A549 (cell line): Measurements from ENCODE around the genes IZUMO1 and FGF21.

DNA sequence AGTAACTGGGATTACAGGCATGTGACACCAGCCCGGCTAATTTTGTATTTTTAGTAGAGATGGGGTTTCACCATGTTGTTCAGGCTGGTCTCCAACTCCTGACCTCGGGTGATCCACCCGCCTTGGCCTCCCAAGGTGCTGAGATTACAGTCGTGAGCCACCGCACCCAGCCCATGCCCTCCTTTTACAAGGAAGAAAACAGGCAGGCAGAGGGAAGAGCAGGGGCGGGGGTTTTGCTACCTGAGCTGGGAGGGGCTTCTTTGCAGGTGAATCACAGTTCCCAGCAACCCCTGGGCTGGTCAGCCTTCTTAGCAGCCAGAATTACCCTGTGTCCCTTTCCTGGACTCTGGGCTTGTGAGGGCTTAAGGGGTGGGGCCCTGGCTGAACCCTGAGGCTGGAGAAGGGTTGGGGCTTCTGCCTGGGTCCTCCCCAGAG, 3.1 kb upstream of the KCNJ14 start:
- PRO-cap = no peak
CAGE:
- cytosol, long polyA plus RNA = no peak
- long polyA plus RNA = no peak
- nucleus, long polyA plus RNA = no peak

- PRO-cap = no peak
CAGE:
- cytosol, long polyA plus RNA = no peak
- long polyA plus RNA = no peak
- nucleus, long polyA plus RNA = no peak
Measured at GRCh38 chr19:48479844-48480536, 10.8 kb downstream of the CYTH2 start.

DNA sequence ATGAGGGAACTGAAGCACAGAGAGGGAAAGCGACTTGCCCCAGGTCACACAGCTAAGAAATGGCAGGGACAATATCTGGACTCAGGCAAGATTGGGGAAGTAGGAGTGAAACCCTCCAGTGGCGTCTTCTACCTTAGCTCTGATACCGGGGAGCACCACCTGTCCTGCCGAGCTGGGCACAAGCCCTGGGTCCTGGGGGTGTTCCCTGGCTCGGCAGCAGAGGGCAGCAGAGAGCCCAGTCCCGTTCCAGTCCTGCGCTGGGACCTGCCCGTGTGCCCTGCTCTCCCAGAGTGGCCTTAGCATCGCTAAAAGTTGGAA, 20.5 kb downstream of the CYTH2 start:
- PRO-cap = no peak
CAGE:
- cytosol, long polyA plus RNA = no peak
- long polyA plus RNA = no peak
- nucleus, long polyA plus RNA = no peak

DNA sequence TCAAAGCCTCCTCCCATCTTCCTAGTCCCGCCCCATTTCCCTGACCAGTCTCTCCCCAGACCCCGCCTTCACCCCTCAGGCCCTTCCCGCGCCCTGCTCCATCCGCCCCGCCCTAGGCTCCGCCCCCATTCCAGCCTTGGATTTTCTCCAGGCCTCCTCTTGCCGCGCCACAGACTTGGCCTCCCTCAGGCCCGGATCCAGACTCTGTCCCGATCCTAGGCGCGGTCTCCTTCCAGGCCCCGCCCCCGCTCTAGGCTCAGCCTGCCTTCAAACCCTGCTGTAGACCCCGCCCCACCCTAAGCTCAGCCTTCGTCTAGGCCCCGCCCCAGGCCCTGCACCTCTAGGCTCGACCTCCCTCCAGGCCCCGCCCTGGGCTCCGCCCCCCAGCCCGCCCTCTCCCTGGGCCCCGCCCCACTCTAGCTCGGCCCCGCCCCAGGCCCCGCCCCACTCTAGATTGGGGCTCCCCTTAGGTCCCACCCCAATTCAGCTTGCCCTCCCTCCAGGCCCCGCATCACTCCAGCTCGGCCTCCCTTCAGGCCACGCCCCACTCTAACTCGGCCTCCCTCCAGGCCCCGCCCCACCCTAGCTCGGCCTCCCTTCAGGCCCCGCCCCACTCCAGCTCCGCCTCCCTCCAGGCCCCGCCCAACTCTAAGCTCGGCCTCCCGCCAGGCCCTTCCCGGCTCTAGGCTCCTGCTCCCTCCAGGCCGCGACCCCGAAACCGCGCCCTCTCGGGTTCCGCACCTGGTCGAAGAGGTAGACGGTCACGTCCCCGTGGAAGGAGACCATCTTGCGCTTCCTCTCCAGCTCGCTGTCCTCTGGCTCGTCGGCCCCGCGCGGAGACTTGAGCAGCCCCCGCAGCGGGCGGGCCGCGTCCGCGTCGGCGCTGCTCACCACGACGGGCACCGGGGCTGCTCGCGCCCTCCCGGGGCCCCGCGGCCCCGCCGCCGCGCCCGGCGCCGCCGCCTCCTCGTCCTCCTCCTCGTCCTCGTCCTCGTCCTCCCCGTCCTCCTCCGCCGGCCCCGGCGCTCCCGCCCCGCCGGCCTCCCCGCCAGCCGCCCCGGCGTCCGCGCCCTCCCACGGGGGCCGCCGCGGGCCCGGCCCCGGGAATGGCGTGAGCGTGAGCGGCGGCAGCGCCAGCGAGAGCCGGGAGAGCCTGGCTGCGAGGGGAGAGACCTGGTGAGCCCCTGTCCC, 18.3 kb downstream of the LMTK3 start:
- PRO-cap = no peak
CAGE:
- cytosol, long polyA plus RNA = no peak
- long polyA plus RNA = no peak
- nucleus, long polyA plus RNA = no peak

DNA sequence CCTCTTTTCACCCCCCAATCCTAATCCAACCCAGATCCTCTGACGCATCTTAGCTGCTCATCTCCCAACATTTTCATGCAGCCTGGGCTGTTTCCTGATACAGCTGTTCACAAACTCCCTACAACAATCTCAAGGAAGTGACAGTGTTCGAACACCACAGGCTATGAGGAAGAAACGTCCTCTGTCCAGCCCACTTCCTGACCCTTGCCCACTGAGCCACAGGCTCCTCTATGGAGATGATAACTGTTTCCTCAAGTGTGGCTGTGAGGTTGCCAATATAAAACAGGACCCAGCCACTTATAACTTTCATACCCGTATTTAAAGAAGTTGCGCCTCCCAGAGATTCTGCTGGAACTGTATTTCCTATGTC, 16.2 kb downstream of the LMTK3 start:
- PRO-cap = no peak
CAGE:
- cytosol, long polyA plus RNA = no peak
- long polyA plus RNA = no peak
- nucleus, long polyA plus RNA = no peak

DNA sequence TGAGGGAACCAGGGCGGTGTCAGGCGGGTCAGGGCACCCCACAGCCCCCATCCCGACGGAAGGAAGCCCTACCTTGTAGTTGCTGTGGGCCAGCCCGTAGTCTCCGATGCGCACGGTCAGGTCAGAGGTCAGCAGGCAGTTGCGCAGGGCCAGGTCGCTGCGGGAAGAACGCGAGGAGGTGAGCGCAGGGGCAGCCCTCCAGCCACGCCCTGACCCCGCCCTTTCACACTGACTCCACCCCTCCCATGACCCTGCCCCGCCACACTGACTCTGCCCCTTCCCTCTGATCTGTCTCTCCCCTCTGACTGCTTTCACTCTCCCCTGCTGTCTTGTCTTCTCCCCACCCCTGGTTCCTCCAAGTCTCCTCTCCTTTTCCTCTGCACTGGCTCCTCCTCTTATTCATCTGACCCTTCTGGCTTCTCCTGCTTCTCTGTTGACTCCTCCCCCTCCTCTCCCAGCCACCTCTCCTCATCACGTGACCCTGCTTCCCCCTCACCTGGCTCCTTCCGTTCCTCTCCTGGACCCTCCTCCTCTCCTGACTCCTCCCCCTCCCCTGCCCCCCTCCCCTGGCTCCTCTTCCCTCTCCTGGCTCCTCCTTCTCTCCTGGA, 10.1 kb downstream of the LMTK3 start:
- PRO-cap = no peak
CAGE:
- cytosol, long polyA plus RNA = no peak
- long polyA plus RNA = no peak
- nucleus, long polyA plus RNA = no peak

DNA sequence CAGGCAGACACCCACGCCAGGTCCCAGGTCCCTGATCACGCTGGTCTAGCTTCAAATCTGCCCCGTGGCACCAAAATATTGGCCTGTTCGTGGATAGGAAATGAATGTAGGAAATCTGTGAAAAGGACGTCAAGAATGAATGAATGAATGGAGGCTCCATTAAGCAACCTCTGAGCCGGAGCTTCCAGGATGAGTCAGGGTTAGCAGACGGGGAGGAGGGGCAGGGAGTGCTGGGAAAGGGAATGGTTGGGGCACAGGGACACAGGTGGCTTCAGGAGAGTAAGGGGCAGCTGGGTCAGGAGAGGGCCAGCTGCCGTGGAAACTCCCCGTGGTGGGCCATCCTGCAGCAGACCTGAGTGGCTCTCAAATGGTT, 4.2 kb downstream of the SULT2B1 start:
- PRO-cap = no peak
CAGE:
- cytosol, long polyA plus RNA = no peak
- long polyA plus RNA = no peak
- nucleus, long polyA plus RNA = no peak

- PRO-cap = no peak
CAGE:
- cytosol, long polyA plus RNA = no peak
- long polyA plus RNA = no peak
- nucleus, long polyA plus RNA = no peak
Measured at GRCh38 chr19:48608701-48609240, 2.2 kb downstream of the SPACA4 start.

DNA sequence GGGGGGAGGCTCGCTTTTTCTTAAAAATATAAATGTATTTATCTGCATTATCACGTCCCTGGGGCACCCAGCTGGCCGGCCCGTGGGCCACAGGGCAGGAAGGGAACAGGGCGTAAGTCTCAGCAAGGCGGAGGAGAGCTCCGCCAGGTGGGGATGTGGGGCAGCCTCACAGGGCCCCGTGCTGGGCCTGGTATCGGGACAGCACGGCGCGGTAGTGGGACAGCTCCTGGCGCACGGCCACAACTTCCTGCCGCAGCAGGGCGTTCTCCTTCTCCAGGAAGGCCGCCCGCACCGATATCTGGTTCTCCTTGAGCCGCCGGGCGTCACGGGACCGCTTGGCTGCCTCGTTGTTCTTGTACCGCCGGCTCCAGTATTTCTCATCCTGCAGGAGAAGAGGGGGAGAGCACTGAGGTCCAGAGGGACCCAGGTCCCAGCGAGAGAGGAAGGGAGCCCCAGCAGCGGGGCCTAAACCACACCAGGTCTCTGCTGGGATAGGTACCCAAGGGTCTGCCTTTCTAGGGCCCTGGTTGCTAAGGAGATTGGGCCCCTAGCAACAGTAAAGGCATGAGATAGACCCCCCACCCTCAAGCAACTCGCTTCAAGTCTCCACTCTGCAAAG, 6.4 kb downstream of the DBP start:
- PRO-cap = no peak
CAGE:
- cytosol, long polyA plus RNA = no peak
- long polyA plus RNA = no peak
- nucleus, long polyA plus RNA = no peak

DNA sequence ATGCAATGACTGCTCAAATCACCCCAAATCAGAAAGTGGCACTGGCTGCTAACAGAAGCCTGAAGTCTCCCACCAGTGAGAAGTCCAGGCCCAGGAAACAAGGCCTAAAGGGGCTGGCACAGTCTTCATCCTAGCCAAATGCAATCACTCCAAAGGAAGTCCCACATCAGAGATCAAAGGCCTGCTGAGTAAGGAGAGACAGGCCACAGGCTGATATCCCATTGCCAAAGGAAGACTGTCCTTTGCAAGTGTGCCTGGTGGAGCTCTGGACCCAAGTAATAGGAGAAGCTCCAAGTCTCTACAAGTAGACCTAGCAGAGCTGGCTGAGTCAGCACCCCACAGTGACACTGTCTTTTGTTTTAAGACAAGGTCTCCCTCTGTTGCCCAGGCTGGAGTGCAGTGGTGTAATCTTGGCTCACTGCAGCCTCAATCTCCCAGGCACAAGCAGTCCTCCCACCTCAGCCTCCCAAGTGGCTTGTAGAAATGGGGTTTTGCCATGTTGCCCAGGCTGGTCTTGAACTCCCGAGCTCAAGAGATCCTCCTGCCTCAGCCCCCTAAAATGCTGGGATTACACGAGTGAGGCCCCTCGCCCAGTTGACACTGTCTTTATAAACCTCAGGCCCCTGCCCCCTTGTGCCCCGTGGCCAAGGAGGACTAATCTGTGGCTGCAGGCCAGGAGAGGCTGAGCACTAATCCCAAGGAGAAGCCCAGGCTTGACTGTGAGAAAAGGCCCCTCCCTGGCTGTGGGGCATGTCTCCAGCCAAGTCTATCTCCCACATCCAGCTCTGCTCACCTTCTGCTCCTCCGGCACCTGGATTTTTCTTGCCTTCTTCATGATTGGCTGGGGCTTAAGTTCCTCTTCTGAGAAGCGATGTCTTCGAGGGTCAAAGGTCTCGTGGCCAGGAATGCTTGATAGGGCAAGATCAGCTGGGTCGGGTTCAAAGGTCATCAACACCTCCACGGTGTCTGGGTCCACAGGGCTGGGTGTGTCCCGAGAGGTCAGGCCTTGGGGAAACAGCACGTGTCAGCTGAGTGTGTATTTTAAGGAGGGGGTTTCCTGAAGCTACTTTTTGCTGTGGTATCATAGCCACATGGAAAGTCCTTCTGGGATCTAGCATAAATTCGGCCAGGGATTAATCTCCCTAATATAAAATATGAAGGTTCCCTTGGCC, 4.1 kb downstream of the DBP start:
- PRO-cap = no peak
CAGE:
- cytosol, long polyA plus RNA = no peak
- long polyA plus RNA = no peak
- nucleus, long polyA plus RNA = no peak

DNA sequence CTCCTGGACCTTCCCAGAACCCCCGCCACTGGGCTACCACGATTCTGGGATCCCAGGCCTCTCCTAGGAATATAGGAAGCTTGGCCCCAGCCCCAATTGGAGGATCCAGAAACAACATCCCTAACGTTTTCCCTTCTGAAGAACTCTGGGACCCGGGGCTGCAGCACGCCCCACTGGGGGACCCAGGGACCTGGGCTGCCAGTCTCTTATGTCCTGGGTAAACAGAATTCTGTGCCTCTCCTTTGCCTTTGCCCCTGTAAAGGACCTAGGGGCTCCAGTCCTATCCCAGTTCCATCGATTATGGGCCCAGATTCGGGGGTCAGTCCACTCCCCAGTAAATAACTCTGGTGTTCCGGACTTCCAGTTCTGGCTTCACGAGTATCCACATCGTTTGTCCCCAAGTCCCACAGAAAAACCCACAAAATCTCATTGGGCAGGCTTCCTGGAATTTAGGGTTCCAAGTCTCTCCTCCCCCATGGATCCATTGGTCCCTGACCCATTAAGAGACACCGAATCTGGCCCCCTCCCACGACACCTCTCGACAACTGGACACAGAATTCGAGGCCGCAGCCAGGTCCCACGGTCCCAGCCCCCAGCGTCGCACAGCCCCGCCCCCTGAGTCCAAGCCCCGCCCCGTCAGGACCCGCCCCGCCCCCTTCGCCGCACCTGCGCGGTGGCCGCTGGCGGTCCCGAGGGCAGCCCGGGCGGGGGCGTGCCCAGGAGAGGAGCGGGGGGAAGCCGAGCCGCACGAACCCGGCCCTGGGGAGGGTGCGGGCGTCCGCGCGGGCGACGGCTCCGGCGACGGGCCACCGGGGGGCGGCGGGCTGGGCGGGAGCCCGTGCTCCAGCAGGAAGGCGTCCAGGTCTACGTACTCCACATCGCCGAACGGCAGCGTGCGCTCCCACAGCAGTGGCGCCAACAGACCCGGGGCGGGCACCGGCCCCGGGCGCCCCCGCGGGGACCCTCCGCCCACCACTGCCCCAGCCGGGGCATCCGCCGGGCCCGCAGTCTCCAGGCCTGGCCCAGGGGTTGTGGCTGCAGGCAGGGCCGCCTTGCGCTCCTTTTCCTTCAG, 1.9 kb downstream of the DBP start:
- PRO-cap = no peak
CAGE:
- cytosol, long polyA plus RNA = no peak
- long polyA plus RNA = no peak
- nucleus, long polyA plus RNA = no peak

DNA sequence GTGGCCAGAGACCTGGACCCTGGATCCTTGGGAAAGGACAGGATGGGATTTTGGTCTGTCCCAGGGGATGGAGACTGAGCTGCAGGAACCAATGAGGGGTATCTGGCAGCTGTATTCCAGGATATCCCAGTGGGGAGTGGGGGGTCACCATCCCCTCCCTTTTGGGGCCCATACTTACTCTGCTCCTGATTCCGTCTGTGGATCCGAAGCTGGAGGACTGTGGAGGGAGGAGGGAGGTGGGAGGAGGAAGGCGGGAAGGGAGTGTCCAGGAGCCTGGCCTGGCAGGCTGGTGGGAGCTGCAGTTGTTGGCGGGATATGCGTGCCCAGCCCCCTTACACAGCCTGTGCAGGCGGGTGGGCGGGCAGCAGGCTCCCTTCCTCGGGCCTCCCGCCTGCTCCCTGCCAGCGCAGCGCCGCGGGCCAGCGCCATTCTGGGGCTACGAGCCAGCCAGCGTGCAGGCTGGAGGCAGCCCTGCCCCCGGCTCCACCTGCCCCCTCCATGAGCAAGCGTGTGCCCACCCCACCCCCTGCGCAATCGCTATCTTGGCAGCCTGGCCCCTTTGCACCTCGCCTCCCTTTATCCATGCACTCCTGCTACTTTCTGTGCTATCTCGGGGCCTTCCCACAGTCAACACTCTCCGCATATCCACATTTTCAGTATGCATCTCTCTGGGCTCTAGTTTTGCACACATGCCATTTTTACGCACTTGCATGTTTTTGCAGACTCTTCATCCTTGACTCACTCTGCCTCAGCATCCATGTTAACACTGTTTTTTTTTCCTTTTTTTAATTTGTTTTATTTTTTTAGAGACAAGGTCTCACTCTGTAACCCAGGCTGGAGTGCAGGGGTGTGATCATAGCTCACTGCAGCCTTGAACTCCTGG, 2.8 kb downstream of the MAMSTR start:
- PRO-cap = no peak
CAGE:
- cytosol, long polyA plus RNA = no peak
- long polyA plus RNA = no peak
- nucleus, long polyA plus RNA = no peak

DNA sequence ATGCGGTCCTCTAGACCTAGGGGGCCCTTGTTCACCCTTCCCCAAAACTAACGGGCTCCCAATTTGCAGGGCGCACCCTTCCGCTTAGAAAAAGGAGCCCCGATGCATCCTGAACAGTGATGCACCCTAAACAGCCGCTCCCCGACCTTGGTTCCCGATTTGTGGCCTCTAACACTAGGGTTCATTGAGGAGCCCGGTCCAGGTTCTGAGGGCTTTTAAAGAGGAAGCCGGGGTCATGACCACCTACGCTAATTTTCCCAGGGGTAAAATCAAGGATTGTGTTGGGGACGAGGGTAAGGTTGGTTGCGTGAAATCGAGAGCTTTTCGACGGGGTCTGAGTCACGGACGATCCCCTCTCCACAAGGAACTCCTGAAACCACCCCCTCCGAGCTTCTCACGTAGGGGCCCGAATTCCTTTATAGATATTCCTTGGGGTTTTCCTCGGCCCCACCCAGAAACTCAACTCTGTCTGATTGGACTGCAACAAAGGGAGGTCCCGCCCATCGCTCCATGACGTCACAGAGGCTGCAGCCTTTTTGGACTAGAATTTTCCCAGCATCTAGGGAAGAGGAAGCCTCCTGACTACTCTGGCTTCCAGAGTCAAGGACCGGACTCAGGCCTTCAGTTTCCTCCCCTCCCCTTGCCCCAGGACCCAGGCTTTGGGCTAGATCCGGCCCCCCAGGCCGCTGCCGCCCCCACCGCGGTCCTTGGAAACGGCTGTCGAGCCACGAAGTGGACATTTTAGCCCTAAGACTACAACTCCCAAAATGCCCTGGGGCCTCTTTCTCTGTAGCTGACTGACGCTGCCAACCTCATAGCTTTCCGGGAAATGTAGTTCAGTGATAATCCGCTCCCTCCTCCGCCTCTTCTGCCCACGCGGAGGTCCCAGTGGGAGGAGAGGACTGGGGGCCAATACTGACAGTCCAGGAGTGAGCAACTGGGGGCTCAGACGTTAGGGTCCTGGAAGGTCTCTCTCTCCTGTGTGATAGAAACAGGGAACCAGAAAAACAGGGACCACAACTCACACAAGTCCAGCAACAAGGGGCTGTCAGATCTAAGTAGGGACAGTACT, at the start of gene IZUMO1:
TSS of gene IZUMO1 (minus strand) at position 429 of the 1,072 bp plus-strand sequence.
- PRO-cap = no peak
CAGE:
- cytosol, long polyA plus RNA = no peak
- long polyA plus RNA = no peak
- nucleus, long polyA plus RNA = no peak

GRCh38 chr19:48747843-48748376, 1.2 kb upstream of the IZUMO1 start:
- PRO-cap = no peak
CAGE:
- cytosol, long polyA plus RNA = no peak
- long polyA plus RNA = no peak
- nucleus, long polyA plus RNA = no peak

DNA sequence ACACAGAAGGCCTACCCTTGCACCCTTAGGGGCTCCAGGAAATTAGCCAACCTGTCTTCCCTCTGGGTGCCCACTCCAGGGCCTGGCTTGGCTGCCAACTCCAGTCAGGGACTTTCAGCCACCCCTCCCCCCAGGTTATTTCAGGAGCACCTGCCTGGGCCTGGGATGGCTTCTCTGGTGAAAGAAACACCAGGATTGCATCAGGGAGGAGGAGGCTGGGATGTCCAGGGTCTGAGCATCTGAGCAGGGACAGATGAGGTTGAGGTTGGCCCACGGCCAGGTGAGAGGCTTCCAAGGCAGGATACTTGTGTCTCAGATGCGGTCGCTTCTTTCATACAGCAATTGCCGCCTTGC, at the start of gene FGF21:
TSS of gene FGF21 (plus strand) at position 250 of the 354 bp plus-strand sequence.
- PRO-cap = no peak
CAGE:
- cytosol, long polyA plus RNA = no peak
- long polyA plus RNA = no peak
- nucleus, long polyA plus RNA = no peak

DNA sequence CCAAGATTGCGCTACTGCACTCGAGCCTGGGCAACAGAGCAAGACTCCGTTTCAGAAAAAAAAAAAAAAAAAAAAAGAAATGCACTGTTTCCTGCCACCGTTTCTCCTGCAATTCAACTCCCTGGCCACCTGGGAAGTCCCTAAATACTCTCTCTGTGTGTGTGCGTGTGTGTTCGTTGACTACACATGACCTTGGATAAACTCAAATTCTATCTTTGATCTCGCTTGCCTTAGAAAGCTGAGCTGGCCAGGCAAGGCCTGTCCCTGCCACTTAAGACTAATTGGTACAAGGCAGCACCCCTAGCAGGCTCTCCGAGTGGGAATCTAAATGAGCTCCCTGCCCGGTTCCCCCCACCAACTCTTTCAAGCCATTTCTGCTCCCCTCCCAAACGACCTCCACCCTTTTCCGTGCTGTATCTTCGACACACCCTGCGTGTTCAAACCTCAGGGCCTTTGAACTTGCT, 5.2 kb upstream of the BCAT2 start:
- PRO-cap = no peak
CAGE:
- cytosol, long polyA plus RNA = no peak
- long polyA plus RNA = no peak
- nucleus, long polyA plus RNA = no peak

DNA sequence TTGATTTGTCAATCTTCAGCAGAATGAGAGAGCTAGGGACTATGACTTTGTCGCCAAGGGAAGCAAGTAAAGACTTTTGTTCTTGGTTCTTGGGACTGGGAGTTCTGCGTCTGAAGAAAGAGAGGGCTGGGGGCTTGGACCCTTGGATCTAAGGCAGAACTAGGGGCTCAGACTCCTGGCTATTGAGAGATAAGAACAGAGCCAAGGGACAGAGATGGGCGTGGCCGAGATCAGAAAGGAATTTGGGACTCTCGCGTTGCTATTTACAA, 570 bp downstream of the PPP1R15A start:
- PRO-cap = no peak
CAGE:
- cytosol, long polyA plus RNA = no peak
- long polyA plus RNA = no peak
- nucleus, long polyA plus RNA = no peak

GRCh38 chr19:48876803-48877334, 4.6 kb downstream of the PPP1R15A start:
- PRO-cap = no peak
CAGE:
- cytosol, long polyA plus RNA = no peak
- long polyA plus RNA = no peak
- nucleus, long polyA plus RNA = no peak

DNA sequence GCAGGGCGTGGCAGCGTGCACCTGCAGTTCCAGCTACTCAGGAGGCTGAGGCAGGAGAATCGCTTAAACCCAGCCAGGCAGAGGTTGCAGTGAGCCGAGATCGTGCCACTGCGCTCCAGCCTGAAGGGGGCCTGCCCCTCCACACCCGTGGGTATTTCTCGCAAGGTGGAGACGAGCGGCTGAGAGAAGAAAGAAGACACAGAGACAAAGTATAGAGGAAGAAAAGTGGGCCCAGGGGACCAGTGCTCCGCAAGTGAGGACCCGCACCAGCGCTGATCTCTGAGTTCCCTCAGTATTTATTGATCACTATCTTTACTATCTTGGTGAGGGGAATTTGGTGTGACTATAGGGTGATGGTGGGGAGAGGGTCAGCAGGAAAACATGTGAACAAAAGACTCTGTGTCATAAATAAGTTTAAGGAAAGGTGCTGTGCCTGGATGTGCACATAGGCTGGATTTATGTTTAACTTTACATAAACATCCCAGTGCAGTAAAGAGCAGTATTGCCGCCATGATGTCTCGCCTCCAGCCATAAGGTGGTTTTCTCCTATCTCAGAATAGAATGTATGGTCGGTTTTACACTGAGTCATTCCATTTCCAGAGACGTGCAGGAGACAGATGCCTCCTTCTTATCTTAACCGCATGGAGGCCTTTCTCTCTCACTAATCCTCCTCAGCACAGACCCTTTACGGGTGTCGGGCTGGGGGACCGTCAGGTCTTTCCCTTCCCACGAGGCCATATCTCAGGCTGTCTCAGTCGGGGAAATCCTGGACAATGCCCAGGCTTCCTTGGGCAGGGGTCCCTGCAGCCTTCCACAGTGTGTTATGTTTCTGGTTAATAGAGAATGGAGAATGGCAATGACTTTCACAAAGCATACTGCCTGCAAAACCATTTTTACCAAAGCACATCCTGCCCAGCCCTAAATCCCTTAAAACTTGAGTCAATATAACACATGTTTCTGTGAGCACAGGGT, 6.8 kb downstream of the TULP2 start:
- PRO-cap = no peak
CAGE:
- cytosol, long polyA plus RNA = no peak
- long polyA plus RNA = no peak
- nucleus, long polyA plus RNA = no peak

- PRO-cap = no peak
CAGE:
- cytosol, long polyA plus RNA = no peak
- long polyA plus RNA = no peak
- nucleus, long polyA plus RNA = no peak
Measured at GRCh38 chr19:48910951-48911444, 10.9 kb downstream of the NUCB1 start.